ENCODE results near the gene STARD13.

GRCh38 chr13:32261439-32262348 is 53.5 kb downstream of the ZAR1L start:
- RRBS, result no CpG with 5 or more reads among the region's 12 CpGs
CAGE:
- cytosol, long polyA plus RNA, result no peak
- long polyA plus RNA, result no peak
- nucleus, long polyA plus RNA, result no peak

GRCh38 chr13:32425211-32425536 is 2.8 kb downstream of the N4BP2L1 start:
- RRBS, result no CpG with 5 or more reads among the region's 7 CpGs
CAGE:
- cytosol, long polyA plus RNA, result no peak
- long polyA plus RNA, result no peak
- nucleus, long polyA plus RNA, result no peak

DNA sequence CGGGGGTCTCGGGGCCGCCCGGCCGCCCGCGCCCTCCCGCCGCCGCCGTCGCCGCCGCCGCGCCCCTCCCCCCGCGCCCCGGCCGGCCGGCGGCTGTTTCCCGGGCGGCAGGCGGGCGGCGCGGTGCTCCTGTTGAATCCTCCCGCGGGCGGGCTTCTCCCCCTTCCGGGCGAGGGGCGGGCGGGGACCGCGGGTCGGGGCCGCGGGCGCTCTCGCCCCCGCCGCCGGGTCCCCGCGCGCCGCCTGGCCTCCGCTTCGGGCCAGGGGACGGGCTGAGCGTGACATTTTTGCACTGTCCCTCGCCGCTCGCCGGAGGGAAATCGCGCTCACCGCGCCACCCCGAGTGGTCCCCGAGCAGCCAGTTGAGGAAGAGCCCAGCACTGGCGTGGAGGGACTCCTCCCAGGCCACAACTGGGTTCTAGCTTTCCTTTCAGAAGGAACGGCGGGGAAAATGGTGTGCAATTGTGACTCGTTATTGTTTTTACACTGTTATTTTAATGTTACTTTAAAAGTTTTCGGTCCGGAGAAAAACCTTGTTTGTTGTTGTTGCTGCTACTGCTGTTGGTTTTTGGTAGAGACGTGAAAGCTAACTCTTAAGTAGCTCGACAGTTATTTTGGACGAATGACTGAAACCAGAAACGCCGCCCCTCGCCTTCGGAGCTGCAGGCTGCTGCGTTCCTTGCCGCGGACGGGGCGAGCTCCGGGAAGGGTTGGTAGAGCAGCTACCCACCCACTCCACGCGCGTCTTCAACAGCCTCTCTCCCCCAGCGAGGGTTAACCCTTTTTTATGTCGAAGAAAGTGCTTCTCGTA is 908 bp downstream of the PDS5B start:
- RRBS, result 2% methylated on average over 47 of the region's 88 CpGs
CAGE:
- cytosol, long polyA plus RNA, result no peak
- long polyA plus RNA, result no peak
- nucleus, long polyA plus RNA, result no peak

DNA sequence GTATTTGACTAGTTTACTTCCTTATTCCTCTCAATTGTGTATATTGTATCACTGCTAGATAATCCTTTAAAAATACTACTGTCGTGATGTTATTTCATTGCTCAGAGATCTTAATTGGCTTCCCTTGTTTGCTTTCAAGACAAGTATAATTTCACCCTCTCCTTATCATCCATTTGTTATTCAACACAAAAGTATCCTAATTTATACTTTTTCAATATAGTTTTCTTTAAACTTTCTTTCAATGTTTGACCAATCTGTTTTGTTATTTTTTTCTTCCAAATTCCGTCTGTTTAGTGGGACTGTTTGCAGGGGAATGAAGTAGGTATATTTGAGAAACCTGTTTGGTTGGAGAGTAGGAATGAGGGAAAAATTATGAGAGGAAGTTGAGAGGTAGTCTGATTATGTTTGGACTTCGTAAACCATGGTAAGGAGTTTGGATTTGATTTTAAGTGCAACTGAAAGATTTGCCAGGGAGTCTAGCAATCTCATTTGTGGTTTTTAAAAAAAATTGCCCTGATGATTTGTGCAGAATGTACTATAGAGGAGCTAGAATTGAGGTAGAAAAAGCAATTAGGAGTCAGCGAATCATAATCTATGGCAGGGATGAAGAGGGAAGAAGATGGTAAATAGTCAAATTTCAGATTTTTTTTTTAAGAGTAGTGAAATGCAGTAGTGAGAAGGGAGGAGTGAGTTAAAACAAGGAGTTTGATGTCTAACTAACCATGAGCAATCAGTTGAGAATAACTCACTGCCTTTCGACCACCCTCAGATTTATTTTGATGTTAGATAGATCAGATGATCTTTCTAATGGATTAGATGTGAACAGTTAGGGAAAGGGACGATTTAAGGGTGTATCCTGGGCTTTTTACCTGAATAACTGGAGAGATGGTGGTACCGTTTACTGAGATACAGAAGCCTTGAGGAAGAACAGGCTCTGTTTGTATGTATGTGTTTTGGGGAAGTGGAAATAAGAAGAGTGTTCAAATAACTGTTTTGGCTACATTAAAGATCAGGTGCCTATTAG is 176.8 kb downstream of the PDS5B start:
- RRBS, result no CpG with 5 or more reads among the region's 7 CpGs
CAGE:
- cytosol, long polyA plus RNA, result no peak
- long polyA plus RNA, result no peak
- nucleus, long polyA plus RNA, result no peak

DNA sequence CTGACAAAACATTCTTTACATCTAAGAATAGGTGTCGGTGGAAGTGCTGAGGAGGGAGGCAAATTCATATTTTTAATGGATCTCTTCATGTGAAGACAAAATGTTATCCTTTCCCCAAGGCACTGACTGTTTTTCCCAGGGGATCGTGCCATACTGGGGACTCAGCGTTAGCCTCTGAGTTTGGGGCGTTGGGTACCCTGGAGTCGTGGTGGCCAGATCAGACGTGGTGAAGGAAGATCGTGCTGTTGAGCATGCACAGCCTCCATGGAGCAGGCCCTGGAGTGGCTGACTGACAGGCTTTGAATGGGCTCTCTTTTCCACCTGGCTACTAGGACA is 126.6 kb upstream of the KL start:
- RRBS, result no CpG with 5 or more reads among the region's 7 CpGs
CAGE:
- cytosol, long polyA plus RNA, result no peak
- long polyA plus RNA, result no peak
- nucleus, long polyA plus RNA, result no peak

- RRBS, result no CpG with 5 or more reads among the region's 6 CpGs
CAGE:
- cytosol, long polyA plus RNA, result no peak
- long polyA plus RNA, result no peak
- nucleus, long polyA plus RNA, result no peak
Measured at GRCh38 chr13:33110261-33110681, 94.0 kb downstream of the KL start.

- RRBS, result 97% methylated on average over 5 of the region's 8 CpGs
CAGE:
- cytosol, long polyA plus RNA, result no peak
- long polyA plus RNA, result no peak
- nucleus, long polyA plus RNA, result no peak
Measured at GRCh38 chr13:33110911-33111243, 94.7 kb downstream of the KL start.

GRCh38 chr13:33125911-33126665 is 109.9 kb downstream of the KL start:
- RRBS, result no CpG with 5 or more reads among the region's 9 CpGs
CAGE:
- cytosol, long polyA plus RNA, result no peak
- long polyA plus RNA, result no peak
- nucleus, long polyA plus RNA, result no peak

- RRBS, result no CpG with 5 or more reads among the region's 8 CpGs
CAGE:
- cytosol, long polyA plus RNA, result no peak
- long polyA plus RNA, result no peak
- nucleus, long polyA plus RNA, result no peak
Measured at GRCh38 chr13:33171929-33172867, 113.4 kb downstream of the STARD13 start.

DNA sequence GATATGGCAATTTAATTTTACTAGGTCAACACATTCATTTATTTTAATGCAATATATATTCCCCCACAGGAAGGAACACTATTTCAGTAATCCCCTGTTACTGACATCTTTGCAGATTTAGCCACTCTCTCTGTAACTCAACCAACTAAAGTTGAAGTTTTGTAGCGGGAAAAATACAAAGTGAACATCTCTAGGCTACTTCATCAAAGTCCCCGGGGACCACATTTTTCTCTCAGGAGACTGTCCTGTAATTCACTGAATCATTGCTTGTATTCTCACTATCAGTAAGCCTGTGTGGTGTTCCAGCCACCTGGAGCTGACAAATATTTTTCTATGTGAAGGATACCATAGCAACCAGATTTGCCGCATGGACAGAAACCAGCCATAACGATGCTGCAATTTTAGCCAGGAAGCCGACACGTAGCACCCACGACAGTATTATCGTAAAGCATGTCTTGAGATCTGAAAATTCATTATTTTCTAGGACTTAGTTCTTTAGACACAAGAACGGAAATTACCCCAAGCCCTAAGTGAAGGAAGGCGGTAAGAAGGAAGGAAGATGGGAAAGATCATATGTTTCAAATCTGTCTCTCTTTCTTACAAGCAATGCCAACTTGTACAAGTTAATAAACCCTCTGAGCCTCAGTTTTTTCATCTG is 90.2 kb downstream of the STARD13 start:
- RRBS, result no CpG with 5 or more reads among the region's 10 CpGs
CAGE:
- cytosol, long polyA plus RNA, result no peak
- long polyA plus RNA, result no peak
- nucleus, long polyA plus RNA, result no peak

- RRBS, result no CpG with 5 or more reads among the region's 1 CpG
CAGE:
- cytosol, long polyA plus RNA, result no peak
- long polyA plus RNA, result no peak
- nucleus, long polyA plus RNA, result no peak
Measured at GRCh38 chr13:33199144-33199369, 86.5 kb downstream of the STARD13 start.

GRCh38 chr13:33208194-33208566 is 77.4 kb downstream of the STARD13 start:
- RRBS, result no CpG with 5 or more reads among the region's 3 CpGs
CAGE:
- cytosol, long polyA plus RNA, result no peak
- long polyA plus RNA, result no peak
- nucleus, long polyA plus RNA, result no peak

- RRBS, result no CpG with 5 or more reads among the region's 10 CpGs
CAGE:
- cytosol, long polyA plus RNA, result no peak
- long polyA plus RNA, result no peak
- nucleus, long polyA plus RNA, result no peak
Measured at GRCh38 chr13:33235760-33236542, 49.6 kb downstream of the STARD13 start.

GRCh38 chr13:33270884-33271566 is 14.5 kb downstream of the STARD13 start:
- RRBS, result no CpG with 5 or more reads among the region's 4 CpGs
CAGE:
- cytosol, long polyA plus RNA, result no peak
- long polyA plus RNA, result no peak
- nucleus, long polyA plus RNA, result no peak

DNA sequence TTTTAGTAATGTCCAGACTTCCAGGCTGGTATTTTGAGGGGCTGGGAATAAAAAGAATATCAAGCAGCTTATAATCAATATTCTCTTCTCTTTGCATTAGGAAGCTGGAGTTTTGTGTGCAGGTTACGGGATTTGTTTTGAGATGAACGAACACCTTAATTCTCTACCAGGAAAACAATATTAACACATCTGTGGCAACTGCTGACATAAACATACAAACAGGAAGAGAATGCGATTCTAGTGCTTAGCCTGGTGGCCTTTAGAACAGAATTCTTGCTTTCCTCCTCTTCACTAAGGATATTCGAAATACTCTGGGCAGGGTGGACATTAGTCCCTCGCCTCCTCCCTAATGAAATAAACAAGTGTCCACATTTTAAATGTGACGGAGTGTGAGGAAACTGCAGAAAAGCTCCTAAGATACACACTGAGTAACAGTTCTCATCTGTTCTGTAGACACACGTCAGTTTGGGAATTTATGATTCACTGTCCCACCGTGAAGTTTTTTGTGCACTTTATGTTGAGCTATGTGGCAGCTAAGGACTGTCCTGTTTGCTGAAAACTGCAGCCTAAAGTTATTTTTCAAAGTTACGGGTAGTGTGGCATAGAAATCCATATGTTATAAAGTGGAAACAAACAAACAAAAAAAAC is 677 bp downstream of the STARD13 start:
- RRBS, result no CpG with 5 or more reads among the region's 9 CpGs
CAGE:
- cytosol, long polyA plus RNA, result no peak
- long polyA plus RNA, result no peak
- nucleus, long polyA plus RNA, result no peak

- RRBS, result 50% methylated on average over 2 of the region's 21 CpGs
CAGE:
- cytosol, long polyA plus RNA, result no peak
- long polyA plus RNA, result no peak
- nucleus, long polyA plus RNA, result no peak
Measured at GRCh38 chr13:33285402-33286238, at the start of gene STARD13. Gene STARD13 (minus strand): TSS chr13:33285755.

GRCh38 chr13:33314000-33314368 is 28.4 kb upstream of the STARD13 start:
- RRBS, result no CpG with 5 or more reads among the region's 2 CpGs
CAGE:
- cytosol, long polyA plus RNA, result no peak
- long polyA plus RNA, result no peak
- nucleus, long polyA plus RNA, result no peak

DNA sequence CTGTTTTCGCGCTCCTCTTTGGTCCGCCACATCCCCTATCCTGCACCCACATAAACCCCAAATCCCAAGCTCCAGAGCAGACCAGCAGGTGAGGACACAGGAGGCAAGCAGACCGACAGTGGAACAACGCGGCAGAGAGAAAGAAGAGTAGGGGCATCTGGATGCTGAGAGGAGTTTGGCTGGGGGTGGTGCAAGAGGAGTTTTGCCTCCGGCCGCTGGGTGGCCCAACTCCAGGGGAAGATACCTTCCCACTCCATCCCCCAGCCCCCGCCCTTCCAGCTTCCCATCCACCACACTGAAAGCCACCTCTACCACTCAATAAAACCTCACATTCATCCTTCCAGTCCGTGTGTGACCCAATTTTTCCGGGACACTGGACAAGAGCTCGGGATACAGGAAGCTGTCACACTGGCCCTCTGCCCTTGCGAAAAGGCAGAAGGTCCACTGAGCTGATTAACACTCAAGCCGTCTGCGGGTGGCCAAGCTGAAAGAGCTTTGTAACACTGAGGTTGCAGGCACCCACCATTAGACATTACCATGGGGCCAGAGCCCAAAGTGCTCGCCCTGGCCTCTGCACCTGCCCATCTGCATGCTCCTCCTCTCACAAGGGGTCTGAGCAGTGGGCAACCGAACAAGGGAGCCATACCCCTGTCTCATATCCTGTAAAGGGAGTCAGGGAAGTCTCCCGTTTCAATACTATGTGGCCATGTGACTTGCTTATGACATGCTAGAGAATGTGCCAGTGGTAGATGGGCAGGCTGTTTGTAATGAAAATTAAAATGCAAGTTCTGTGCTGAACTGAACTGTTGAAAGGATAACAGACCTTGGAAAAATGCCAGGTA is 205.0 kb upstream of the STARD13 start:
- RRBS, result no CpG with 5 or more reads among the region's 18 CpGs
CAGE:
- cytosol, long polyA plus RNA, result no peak
- long polyA plus RNA, result no peak
- nucleus, long polyA plus RNA, result no peak

DNA sequence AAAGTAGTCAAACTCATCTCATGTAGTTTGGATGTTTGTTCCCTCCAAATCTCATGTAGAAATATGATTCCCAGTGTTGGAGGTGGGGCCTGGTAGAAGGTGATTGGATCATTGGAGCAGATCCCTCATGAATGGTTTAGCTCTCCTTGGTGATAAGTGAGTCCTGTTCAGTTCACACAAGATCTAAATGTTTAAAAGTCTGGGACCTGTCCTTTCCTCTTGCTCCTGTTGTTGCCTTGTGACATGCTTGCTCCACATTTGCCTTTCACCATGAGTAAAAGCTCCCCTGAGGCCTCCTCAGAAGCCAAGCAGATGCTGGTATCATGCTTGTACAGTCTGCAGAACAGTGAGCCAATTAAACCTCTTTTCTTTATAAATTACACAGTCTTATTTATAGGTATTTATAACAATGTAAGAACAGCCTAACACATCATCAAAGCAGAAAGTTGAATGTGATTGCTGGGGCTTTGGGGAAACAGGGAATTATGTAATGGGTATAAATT is 24.2 kb upstream of the RFC3 start:
CAGE:
- cytosol, long polyA plus RNA, result no peak
- long polyA plus RNA, result no peak
- nucleus, long polyA plus RNA, result no peak

DNA sequence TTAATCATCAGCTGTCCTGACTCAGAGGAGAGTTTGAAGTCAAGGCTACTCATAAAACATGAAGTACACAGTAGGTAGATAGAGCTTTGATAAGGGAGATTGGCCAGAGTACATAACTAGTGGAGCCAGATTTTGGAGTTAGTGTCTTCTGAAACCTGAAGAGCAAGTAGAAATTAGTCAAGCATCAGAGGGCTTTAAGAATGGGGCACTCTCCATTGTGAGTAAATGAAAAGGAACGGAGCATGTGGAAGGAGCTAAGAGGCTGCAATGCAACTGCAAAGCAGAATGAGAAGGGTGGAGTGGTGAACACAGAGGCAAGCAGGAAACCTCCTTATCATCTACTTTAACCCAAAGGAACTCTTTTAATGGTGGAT is 334.0 kb downstream of the RFC3 start:
- RRBS, result no CpG with 5 or more reads among the region's 1 CpG
CAGE:
- cytosol, long polyA plus RNA, result no peak
- long polyA plus RNA, result no peak
- nucleus, long polyA plus RNA, result no peak